Fibroblast of villous mesenchyme (primary cell): Measurements from ENCODE around the genes MEGF6 and TP73.

GRCh38 chr1:3066027-3066649 is 2.9 kb upstream of the PRDM16 start:
- CAGE, long polyA plus RNA = no peak

DNA sequence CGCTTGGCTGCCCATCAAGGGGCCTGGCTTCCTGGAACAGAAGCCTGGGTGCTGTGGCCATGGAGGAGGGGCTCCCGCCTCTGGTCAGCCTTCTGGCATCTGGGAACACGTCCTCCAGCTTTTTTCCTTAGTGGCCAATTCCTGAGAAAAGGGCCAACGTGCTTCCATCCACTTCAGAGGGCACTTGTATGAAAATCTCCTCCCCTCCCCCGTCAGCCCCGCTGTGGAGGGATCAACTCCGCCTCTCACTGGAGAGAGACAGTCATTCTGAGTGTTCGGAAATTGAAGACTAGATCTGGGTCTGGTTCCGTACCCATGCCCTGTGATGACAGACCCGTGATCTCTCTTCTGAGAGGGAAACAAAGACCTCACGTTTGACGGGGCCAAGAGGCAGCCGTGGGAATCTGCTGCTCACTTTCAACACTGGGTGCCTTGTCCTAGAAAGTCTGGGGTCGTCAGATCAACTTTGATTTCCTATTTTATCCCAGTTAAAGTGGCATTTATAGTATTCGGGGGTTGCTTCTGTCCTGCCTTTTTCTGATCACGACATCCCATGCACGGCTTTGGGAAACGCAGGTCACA is 59.0 kb downstream of the PRDM16 start:
- CAGE, long polyA plus RNA = no peak

GRCh38 chr1:3168737-3169038 is 99.7 kb downstream of the PRDM16 start:
- CAGE, long polyA plus RNA = no peak

DNA sequence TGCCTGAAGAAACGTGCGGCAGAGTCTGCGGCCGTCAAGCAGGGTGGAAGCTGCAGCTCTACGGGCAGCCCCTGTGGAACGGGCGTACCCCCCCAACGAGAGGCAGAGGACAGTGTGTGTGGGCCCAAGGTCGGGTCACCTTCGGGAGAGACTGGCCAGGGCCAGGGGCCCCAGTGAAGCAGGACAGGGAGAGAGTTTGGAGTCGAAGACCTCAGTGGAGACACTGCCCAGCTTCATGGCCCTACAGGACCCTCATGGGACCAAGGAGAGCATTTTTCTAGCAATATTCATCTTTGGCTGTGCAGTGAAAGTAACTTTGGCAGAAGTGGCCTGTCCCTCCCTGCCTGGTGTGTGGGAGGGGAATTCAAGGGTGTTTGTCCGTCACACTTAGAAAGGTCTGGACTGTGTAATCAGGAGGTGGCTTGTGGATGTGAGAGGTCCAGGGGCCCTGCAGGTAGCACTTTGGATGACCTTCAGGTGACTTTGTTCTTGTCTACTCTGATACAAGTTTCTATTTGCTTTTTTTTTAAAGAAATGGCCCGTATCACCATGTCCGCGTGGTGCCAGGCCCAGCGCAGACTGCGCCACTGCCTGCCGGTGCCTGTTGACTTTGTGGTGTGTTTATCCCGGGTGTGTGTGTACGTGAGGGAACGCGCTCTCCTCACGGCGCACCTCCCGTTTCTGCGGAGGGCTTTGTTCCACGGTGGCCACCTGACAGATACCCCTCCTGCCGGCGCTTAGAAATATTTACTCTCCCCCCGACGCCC is 119.0 kb downstream of the PRDM16 start:
- CAGE, long polyA plus RNA = no peak

GRCh38 chr1:3275391-3276107 is 178.9 kb upstream of the ARHGEF16 start:
- CAGE, long polyA plus RNA = no peak

GRCh38 chr1:3349049-3349898 is 105.2 kb upstream of the ARHGEF16 start:
- CAGE, long polyA plus RNA = no peak

DNA sequence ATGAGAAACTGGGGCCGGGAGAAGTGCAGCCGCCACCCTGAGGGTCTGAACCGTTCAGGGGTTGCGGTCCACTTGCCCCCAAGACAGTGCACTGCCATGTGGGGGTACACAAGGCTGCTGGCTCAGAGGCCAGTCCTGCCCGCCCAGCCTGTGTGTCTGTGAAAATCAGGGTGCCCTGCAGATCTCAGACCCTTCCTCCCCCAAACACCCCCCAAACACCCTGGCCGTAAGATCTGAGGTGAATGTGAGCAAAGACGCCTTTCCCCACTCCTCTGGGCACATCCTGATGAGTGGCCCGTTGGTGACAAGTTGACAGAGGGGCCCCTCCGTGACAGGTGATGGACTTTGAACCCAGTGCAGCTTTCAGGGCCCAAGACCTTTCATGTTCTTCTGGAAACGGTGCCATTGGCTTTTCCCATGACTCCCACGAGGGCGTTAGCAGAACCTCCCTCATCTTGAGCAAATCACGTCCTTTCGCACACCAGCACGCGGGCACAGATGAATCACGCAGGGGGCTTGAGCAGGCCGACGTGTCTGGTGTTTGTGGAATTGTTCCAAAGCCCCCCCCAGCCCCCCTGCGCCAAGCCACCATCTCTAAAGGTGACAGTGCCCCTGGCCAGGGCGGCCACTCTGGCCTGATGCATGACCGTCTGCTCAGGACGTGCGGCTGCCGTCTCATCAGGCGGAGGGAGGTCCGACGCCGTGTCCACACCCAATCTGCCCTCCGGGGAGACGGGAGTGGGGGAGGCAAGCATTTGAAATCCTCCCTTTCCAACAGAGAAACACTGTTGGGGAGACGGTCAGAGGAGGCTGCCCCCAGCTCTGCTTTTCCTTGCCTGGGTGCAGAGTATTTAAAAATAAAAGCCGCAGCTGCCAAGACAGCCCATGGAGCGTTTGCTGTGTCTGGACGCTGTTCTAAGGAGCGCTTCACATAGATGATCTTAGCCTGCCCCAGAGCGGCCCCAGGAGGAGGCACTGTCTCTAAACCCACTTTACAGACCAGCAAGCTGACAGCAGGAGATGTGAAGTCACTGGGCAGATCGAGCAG is 98.4 kb upstream of the ARHGEF16 start:
- CAGE, long polyA plus RNA = no peak

DNA sequence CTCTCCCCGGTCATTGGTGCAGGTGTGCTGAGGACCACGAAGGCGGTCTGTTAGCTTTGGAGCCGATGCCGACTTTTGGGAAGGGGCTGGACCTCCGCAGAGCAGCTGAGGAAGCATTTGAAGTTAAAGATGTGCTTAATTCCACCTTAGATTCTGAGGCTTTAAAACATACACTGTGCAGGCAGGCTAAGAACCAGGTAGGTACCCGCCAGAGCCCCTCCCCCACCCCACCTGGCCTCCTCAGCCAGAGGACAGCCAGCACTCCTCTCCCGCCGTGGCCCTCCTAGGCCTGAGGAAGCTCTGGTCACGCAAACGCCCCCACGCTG is 22.6 kb upstream of the ARHGEF16 start:
- CAGE, long polyA plus RNA = no peak

GRCh38 chr1:3460679-3461359 is 6.4 kb downstream of the ARHGEF16 start:
- CAGE, long polyA plus RNA = no peak

- CAGE, long polyA plus RNA = no peak
These were observed 76.7 kb downstream of the ARHGEF16 start for GRCh38 chr1:3530792-3532028.

DNA sequence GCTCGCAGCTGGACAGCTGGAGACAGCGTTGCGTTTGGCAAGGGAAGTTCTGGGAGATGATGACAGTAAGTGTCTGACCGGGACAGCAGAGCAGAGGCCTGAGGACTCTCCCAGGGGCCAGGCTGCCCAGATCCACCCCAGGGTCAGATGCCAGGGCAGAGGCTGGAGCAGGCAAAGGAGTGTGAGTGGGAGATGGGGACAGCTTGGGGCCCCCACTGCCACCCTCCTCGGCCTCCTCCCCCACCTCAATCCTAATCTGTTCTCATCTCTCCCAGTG is 65.4 kb downstream of the MEGF6 start:
- CAGE, long polyA plus RNA = no peak

DNA sequence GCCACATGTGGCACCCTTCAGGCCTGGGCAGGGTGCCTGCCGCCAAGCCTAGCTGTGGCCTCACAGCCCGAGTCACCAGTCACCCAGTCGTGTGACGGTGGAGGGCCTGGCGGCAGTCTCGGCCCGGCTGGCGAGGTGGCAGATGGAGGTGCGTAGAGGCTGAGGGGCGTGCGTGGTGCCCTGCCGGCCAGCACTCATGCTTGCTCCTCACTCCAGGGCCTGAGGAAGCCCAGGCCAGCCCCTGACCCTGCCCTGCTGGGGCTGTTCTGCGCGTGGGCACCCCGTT is 11.8 kb downstream of the MEGF6 start:
- CAGE, long polyA plus RNA = no peak

DNA sequence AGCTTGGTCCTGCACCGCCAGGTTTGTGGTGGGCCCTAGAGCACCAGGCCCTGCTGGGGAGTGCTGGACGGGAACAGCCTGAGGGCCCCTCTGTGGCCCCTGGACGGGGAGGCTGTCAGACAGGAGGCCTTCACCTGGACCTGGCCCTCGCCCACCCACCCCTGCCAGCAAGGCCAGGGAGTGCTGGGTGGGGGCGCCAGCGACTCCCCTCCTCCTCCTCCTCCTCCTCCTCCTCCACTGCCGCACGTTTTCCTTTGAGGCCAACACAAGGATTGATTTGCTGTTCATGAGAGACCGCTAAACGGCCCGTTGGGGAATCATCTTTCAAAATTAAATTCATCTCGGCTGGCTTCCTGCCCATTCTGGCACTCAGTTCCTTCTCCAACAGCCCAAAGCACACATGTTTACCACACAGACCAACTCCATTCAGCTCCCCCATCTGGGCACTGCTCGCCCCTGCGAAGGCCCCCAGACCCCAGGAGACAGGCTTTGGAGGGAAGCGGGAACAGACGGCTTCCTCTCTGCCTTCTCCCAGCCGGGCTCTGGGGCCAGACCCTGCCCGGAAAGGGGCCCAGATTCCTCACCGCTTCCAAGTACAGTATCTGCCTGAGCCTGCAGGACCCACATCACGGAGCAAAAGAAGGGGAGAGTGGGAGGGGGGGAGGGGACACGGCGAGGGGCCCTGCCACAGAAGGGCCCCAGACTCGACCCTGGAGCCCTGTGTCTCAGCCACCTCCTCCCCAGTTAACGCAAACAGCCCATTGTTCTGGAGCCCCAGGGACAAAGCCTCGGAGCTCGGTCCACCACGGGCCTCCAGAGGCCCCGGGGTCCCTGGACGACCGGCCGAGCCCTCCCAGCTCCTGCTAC is 808 bp downstream of the MEGF6 start:
- CAGE, long polyA plus RNA = no peak

DNA sequence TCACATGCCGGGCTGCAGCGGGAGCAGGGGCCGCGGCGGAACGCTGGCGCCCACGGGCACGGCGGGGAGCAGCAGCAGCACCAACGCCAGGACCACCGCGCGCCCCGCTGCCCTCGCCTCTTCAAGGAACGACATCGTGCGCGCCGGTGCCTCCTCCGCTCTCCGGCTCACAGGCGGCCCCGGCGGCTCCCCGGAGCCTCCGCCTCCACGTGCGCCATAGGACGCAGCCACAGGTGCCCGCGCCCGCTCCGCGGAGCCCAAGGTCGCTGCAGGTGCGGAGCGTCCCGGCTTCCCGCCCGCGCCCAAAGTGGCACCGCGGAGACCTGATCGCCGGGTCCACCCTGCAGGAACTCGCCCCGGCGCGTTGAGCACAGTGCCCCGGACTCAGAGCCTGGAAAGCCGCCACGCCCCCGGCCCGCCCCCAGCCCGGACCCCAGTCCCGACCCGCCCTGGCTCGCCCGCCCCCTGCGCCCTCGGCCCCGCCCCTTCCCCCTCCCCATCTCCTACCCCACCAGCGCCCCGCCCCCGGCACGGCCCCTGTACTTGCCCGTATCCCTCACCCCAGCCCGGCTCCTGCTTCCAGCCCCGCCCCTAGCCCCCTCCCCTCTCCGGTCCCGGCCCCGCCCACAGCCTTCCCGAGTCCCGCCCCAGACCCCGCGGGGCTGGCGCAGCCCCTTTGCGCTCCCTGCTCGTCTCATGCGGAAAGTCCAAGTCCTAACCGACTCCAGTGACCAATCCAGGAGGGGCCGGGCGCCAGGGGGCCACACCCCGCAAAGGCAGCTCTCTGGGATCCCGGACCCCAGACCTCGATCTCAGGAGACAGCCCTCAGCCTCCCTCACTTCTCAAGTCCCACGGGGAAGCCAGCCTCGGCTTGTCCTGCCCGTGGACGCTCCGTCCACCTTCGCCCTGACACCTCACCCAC is at the start of gene MEGF6:
TSS of gene MEGF6 (minus strand) at position 375 of the 923 bp plus-strand sequence.
- CAGE, long polyA plus RNA = no peak

- CAGE, long polyA plus RNA = no peak
These were observed at the start of gene TP73 for GRCh38 chr1:3652002-3653272. Gene TP73, plus strand, starts transcription at chr1:3652516.

DNA sequence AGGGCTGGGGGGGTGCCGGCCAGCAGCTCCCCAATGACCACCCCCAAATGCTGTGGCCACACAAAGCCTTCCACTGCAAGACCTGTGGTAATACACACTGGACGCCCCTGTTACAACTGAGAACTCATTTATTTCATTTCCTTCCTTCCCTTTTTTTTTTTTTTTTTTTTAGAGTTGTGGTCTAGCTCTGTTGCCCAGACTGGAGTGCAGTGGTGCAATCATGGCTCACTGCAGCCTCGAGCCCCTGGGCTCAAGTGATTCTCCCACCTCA is 25.2 kb downstream of the TP73 start:
- CAGE, long polyA plus RNA = no peak

DNA sequence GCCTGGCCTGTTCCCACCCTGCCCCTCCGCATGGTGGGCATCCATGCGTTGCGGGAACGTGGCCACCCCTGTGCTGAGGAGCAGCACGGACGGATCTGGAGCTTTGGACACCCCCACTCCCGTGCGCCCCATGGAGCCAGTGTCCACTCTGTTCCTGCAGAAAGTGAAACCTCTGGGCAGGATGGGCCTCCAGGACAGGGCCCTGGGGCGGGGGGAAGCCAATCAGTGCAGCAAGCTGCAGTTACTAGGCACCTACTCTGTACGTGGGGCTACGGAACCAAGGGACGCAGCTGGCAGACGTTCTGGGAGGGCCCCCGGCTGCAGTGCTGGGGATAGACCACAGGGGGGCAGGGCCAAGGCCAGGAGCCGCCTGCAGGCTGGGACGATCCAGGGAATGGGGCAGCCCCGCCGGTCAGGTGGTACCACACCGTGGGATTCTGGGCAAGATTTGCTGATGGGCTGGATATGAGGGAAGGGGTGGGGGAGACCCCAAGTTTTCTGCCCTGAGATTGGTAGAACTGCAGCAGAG is 43.2 kb downstream of the TP73 start:
- CAGE, long polyA plus RNA = no peak

DNA sequence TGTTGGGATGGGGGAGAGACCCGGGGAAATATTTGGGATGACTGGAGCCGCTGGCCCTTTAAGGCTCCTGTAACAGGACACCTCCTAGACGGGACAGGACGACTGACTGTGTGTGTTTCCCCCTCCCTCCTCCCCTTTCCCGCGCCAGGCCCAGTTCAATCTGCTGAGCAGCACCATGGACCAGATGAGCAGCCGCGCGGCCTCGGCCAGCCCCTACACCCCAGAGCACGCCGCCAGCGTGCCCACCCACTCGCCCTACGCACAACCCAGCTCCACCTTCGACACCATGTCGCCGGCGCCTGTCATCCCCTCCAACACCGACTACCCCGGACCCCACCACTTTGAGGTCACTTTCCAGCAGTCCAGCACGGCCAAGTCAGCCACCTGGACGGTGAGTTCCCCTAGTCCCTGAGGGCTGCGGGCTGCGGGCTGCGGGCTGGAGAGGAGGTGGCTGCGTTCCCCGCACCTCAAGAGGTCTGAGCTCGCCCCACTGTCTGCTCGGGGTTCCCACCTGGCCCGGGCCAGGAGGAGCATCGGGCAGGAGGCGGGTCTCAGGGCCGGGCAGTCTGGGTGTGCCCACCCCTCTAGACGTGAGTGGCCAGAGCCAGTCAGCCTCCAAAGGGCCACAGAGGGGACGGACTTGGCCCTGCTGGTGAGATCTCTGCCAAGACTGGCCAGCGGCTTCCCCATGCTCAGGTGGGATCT is 44.7 kb upstream of the CCDC27 start:
- CAGE, long polyA plus RNA = no peak

GRCh38 chr1:3783909-3784951 is 11.7 kb downstream of the SMIM1 start:
- CAGE, long polyA plus RNA = no peak

GRCh38 chr1:3809941-3810646 is 13.8 kb upstream of the LRRC47 start:
- CAGE, long polyA plus RNA = no peak